Measurements from ENCODE around the genes KCNQ1 and OSBPL5.

GRCh38 chr11:2444735-2445798 is at the start of gene KCNQ1:
KCNQ1 (plus strand) TSS chr11:2445008.
- CAGE, long polyA plus RNA = no peak
- RRBS = 5% methylated on average over 74 of the region's 126 CpGs

- CAGE, long polyA plus RNA = no peak
- RRBS = no CpG with 5 or more reads among the region's 9 CpGs
Measured at GRCh38 chr11:2465223-2465614, 20.4 kb downstream of the KCNQ1 start.

DNA sequence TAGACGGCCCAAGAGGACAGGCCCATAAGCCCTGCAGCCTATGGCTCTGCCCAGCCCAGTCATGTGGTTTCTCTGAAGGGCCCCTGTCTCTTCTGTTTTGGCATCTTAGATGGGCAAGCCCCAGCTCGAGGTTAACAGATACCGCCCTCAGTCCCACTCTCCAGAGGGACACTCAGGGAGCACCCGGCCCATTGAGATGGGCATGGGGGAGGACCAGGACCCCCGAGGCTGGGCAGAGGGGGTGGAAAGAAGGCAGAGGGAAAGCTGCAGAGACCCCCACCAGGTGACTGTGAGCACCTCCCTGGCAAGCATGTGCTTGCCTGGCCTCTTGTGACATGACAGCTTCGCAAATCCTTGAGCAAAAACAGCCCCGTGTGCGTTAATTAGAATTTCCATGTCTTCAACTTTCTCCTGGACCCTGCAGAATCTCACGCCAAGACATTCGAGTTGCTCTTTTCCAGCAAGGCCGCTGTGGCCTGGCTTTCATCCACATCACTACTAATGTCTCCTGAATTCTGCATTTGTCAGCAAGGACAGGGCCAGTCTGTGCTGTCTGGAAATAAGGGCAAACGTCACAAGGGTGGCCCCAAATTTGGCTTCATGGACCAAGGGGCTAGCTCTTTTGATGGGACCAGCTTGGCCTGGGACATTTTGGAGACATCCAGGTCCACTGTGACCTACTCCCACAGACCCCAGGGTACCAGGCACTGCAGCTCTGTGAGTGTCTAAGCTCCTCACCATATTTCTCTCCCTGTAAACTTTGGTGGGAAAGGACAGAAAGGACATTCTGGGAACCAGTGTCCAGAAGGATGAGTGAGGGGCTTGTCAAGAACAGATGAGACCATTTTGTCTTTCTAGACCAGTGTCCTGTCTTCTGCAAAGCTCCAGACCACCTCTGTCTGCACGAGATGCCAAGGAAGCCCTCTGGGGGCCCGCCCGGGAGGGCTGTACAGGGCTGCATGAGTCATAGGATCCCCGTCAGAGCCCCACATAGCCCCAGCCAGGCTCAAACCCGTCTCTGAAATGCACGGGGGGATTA is 219.2 kb downstream of the CDKN1C start:
- CAGE, long polyA plus RNA = no peak
- RRBS = no CpG with 5 or more reads among the region's 18 CpGs

- CAGE, long polyA plus RNA = no peak
- RRBS = no CpG with 5 or more reads among the region's 2 CpGs
Measured at GRCh38 chr11:2697834-2698282, 187.7 kb downstream of the CDKN1C start.

GRCh38 chr11:2698735-2699566 is 186.6 kb downstream of the CDKN1C start:
- CAGE, long polyA plus RNA = no peak
- RRBS = 45% methylated on average over 10 of the region's 50 CpGs

- CAGE, long polyA plus RNA = no peak
- RRBS = no CpG with 5 or more reads among the region's 24 CpGs
Measured at GRCh38 chr11:2725455-2726258, 159.9 kb downstream of the CDKN1C start.

- CAGE, long polyA plus RNA = no peak
- RRBS = no CpG with 5 or more reads among the region's 3 CpGs
Measured at GRCh38 chr11:2828550-2829103, 56.9 kb downstream of the CDKN1C start.

DNA sequence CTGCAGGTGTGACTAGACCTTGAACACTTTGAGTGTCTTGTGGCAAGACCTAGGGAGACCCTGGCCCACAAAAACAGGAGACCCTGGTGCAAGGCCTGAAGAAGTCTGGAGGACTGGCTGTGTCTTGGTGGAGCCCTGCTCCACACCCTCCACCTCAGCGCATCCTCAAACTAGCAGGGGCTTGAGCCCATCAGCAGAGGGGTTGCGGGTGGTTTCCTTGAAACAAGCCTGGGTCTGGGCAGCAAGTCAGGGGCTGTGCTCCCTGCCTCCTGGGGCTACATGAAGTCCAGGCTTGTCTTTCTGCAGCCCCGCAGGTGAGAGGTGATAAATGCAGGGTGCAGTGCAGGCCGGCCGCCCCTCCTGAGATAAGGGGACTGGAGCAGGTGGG is 2.9 kb downstream of the CDKN1C start:
- CAGE, long polyA plus RNA = no peak
- RRBS = no CpG with 5 or more reads among the region's 5 CpGs

GRCh38 chr11:2883450-2883955 is 2.1 kb downstream of the CDKN1C start:
- CAGE, long polyA plus RNA = no peak
- RRBS = 4% methylated on average over 11 of the region's 23 CpGs

DNA sequence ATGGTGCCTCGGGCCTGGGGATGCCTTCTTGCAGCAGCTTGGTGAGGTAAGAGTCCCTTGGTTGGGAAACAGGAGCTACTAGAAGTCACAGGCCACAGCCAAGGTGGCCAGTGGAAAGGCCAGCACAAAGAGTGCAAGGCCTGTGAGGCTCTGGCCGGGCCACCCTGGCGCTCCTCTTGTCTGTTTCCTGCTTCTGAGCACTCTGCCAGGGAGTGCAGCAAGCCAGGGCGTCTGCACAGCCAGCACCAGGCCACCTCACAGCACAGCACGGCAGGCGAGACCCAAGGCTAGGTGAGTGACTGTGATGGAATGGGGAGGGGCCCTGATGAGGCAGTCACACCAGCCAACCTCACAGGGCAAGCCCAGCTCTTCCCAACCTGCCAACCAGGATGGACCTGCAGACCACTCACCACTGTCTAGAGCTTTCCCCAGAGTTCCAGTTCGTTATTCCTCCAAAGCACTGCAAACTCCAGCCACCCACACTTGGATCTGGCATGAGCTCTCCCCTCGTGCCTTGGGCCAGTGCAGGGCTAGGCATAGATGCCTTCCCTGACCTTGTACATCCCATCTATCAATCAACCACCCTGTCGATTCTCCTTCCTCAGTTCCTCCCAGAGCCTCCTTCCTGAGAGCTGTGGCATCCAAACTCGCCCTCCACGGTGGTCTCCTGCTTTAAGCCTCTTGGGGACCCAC is 11.8 kb upstream of the NAP1L4 start:
- CAGE, long polyA plus RNA = no peak
- RRBS = no CpG with 5 or more reads among the region's 11 CpGs

DNA sequence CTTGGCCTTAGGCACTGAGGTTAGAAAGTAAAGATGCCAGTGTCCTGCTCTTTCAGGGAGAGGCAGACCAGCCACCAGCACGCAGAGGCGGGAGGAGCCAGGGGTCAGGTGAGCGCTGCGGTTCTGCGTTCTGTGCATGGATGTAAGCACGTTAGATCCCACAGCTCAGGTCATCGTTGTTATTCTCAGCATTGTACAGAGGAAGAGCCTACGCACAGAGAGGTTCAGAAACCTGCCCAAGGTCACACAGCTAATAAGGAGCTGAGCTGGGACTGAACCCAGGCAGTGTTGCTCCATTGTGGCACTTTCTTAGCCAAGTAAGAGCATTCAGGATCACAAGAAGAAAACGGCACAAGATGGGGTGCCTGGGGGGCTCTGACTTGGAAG is 41.2 kb downstream of the OSBPL5 start:
- CAGE, long polyA plus RNA = no peak
- RRBS = no CpG with 5 or more reads among the region's 9 CpGs

DNA sequence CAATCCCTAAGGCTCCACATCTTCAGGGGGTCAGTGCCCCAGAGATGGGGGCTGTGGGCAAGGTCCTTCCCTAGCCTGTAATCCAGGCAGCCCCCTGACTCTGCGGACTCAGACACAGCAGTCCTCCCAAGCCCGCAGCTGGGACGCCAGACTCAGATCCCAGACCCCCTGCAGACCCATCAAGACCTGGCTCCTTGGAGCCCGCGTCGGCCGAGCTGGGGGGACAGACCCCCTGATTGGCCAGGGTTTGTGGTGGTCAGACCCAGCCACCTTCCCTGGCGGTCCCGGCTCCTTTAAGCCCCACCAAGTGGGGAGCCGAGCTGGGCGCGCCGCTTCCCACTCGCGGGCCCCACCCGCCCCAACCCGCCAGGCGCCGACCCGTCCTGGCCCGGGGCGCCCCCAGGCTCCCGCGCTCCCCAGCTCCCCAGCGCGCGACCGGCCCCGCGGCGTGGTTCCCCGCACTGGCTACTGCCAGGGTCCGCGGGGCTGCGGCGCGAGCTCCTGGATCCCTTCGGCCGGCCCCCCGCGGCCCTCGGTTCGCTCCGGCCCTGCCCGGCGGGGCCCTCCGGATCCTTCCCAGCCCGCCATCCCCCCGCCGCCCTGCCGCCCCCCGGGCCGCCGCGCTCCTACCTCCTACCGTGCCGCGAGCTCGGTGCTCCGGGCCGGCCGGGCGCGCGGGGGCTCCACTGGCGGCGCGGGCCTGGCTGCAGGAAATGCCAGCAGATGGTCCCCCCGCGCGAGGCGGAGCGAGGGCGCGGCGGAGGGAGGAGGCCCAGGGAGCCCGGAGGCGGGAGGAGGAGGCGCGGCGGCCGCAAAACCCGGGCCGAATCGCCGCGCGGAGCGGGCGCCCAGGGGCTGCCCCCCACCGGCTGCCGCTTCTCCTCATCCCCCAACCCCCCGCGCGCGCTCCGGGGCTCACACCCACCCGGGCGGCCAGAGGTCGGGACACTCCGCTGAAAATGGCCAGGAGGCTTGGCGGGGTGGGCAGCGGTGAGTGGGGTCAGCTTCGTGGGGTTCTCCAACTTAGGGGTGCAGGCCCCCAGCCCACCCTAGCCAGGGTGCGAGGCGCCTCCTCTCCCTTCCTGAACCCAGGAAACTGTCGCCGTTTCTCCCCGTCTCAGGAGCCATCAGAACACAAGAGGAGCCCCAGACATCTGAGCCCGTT is at the start of gene OSBPL5:
TSS of gene OSBPL5 (minus strand) at position 725 of the 1,165 bp plus-strand sequence.
- CAGE, long polyA plus RNA = no peak
- RRBS = 2% methylated on average over 61 of the region's 110 CpGs

GRCh38 chr11:3169003-3170116 is 4.2 kb upstream of the OSBPL5 start:
- CAGE, long polyA plus RNA = no peak
- RRBS = 7% methylated on average over 3 of the region's 39 CpGs

DNA sequence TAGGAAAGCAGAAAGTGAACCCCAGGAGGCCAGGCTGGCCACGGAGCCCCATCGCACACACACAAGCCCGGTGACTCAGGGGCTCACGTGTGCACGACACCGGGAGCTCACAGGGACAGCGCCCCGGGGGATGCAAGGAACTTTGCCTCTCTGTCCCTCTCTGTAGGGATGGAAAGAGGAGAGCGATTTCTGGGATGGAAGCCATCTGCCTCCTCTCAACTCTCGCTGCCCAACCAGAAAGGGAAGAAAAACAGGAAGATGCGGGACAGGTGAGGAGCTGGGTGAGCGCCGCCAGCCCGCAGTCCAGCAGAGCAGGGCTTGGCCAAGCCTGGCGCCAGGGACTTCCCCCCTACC is 61.6 kb downstream of the ART5 start:
- CAGE, long polyA plus RNA = no peak
- RRBS = no CpG with 5 or more reads among the region's 15 CpGs

GRCh38 chr11:3605752-3606039 is 36.1 kb downstream of the ART5 start:
- CAGE, long polyA plus RNA = no peak
- RRBS = no CpG with 5 or more reads among the region's 4 CpGs

DNA sequence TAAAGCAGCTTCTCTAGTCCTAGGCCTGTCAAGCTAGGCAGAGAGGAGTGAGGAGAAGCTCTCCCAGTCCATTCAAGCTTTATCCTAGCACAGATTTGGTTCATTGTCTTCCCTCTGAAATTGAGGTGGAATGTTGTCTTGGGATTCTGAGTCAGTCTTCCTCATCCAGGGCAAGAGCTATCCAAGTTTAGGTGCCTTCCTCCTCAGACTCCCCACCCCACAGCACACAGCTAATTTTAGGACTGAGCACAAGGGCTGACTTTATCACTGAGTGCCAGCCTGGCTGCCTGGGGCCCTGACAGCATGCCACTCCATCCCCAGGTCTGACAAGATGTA is 2.5 kb downstream of the PGAP2 start:
- CAGE, long polyA plus RNA = no peak

DNA sequence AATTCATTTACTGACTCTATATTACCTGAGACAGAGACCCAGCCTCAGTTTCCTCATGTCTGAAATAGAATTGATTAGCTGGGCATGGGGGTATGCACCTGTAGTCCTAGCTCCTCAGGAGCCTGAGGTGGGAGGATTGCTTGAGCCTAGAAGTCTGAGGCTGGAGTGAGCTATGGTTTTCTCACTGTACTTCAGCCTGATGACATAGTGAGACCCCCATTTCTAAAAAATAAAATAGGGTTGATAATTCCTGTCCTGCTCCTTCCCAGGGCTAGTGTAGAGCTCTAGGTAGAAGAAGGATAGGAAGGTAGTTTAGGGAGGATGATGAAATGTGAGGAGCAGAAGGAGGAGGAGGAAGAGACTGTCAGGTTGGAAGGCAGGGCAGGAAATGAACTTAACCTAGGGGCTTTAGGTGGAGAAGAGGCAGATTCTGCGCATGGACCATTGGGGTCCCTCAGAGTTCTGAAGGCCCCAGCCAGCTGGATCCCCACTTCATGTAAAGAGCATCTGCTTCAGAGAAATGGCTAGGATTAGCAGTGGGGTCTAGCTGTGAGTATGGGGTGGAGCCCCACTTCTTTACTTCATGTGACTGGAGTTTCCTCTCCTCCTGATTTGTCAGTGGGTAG is 4.0 kb downstream of the PGAP2 start:
- CAGE, long polyA plus RNA = no peak
- RRBS = no CpG with 5 or more reads among the region's 1 CpG

DNA sequence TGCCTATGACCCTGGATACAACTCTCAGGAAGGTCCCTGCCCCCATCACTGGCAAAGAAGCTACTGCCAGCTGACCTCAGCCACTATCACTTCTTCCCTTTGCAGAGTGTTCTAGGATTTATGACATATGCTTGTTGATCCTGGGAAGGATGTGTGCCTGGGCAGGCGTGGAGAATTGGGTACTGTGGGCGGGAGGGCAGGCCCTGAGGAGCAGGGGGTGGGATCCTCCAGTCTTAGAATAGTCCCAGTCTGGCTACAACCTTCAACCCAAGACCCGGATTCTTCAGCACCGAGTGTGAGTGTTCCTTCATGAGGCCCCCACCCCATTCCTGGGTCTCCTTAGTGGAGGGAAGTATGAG is 7.6 kb downstream of the PGAP2 start:
- CAGE, long polyA plus RNA = no peak
- RRBS = no CpG with 5 or more reads among the region's 4 CpGs

DNA sequence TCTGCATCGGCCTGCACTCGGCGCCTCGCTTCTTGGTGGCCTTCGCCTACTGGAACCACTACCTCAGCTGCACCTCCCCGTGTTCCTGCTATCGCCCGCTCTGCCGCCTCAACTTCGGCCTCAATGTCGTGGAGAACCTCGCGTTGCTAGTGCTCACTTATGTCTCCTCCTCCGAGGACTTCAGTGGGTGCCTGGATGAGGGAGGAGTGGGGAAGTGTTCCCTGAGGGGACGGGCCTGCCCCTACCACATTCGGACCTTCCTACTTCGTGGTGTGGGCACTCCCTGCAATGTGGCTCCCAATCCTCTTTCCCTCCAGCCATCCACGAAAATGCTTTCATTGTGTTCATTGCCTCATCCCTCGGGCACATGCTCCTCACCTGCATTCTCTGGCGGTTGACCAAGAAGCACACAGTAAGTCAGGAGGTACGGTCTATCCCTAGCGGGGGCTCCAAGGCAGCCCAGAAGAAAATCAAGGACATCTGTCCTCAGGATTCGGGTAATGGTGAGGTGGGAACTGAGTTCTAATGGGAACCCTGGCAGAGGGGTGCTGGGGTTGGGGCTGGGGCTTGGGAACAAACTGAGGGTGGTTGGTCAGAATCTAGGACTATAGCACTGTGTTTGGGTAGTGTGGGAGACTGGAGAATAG is 15.7 kb downstream of the PGAP2 start:
- CAGE, long polyA plus RNA = no peak
- RRBS = no CpG with 5 or more reads among the region's 23 CpGs

DNA sequence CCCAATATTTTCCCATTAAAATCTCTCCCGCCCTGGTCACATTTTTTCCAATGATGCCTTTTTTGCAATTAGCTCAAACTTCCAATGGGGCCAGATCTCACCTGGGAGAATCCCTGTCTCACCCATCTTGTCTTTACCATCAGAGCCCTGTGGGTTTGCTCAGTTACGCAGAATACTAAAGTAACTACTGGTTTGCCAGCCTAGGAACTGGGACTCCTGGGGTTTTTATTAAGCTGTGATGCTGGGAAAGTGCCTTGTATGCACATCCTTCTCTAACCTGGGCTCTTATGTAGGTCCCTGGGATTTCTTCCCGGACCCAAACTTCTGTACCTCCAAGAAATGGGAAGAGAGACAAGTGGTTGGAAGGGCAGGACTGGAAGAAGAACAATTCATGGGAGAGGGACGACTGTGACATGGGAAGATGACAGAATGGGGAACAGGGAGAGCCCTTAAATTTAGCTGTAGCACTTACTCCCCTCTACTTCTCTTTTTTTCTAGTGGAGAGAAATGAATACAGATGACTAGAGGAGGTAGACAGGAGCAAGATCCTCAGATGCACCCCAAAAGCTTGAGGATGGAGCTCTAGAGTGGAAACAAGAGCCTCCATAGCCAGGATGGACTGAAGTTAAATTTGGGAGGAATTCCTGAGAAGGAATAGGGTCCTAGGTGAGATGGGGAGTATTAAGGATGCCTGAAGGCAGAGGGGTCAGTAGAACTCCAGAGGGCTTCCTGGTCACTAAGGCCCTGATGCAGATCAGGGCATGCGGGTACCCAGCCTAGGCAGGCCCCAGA is 2.3 kb downstream of the RHOG start:
- CAGE, long polyA plus RNA = no peak
- RRBS = no CpG with 5 or more reads among the region's 5 CpGs